Measurements from ENCODE around the genes COL4A4 and SCYGR2.

- PRO-cap: no peak
- RAMPAGE, long total RNA: no peak
Measured at GRCh38 chr2:226185094-226185814, 614.4 kb downstream of the IRS1 start.

DNA sequence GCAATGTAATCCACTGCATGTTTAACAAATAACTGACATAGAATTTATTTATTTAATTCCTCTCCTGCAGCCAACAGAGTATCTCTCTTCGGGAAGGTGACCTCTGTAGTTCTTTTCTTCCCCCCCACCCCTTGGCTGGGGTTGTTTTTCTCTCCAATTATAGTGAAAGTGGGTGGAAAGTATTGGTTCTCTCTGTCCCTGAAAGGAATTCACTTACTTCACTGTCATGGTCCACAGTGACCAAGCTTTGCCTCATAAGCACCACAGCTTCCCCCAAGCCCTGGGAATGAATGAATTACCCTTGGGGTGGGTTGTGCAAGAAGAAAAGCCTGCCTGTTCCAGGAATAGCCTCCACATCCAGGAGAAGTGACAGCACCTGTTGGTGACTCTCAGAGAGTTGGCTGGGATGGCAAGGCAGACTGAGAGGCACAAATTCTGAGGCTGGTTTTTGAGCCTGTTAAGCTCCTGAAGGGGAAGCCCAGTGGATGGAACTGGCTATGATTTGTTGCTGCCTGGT, 479.6 kb downstream of the IRS1 start:
- PRO-cap: no peak
- RAMPAGE, long total RNA: no peak

GRCh38 chr2:226478262-226478946, 321.2 kb downstream of the IRS1 start:
- PRO-cap: no peak
- RAMPAGE, long total RNA: no peak

DNA sequence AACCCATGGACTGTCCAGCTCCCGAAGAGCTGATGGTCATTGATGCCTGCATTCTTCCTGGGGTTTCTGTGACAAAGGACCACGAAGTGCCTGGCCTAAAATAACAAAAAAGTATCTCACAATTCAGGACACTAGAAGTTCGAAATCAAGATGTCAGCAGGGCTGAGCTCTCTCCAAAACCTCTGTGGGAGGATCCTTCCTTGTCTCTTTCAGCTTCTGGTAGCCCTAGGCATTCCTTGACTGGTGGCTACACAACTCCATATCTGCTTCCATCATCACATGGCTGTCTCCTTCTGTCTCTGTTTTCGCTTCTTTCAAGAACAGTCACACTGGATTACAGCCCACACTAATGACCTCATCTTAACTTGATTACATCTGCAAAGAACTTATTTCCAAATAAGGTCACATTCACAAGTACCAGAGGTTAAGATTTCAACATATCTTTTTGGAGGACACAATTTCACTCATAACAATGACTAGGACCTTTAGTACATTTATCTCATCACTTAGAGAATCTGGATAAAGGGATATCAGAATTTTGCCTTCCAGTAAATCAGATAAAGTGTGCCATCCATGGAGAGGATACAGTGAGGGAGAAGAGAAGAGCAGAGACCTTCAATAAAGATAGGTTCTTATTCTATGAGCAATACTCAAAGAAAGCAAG, 275.2 kb downstream of the IRS1 start:
- PRO-cap: no peak
- RAMPAGE, long total RNA: no peak

- PRO-cap: no peak
- RAMPAGE, long total RNA: no peak
Measured at GRCh38 chr2:226649765-226650752, 149.6 kb downstream of the IRS1 start.

- PRO-cap: no peak
- RAMPAGE, long total RNA: no peak
Measured at GRCh38 chr2:226652634-226653046, 147.0 kb downstream of the IRS1 start.

GRCh38 chr2:226763197-226763980, 36.2 kb downstream of the IRS1 start:
- PRO-cap: no peak
- RAMPAGE, long total RNA: no peak

DNA sequence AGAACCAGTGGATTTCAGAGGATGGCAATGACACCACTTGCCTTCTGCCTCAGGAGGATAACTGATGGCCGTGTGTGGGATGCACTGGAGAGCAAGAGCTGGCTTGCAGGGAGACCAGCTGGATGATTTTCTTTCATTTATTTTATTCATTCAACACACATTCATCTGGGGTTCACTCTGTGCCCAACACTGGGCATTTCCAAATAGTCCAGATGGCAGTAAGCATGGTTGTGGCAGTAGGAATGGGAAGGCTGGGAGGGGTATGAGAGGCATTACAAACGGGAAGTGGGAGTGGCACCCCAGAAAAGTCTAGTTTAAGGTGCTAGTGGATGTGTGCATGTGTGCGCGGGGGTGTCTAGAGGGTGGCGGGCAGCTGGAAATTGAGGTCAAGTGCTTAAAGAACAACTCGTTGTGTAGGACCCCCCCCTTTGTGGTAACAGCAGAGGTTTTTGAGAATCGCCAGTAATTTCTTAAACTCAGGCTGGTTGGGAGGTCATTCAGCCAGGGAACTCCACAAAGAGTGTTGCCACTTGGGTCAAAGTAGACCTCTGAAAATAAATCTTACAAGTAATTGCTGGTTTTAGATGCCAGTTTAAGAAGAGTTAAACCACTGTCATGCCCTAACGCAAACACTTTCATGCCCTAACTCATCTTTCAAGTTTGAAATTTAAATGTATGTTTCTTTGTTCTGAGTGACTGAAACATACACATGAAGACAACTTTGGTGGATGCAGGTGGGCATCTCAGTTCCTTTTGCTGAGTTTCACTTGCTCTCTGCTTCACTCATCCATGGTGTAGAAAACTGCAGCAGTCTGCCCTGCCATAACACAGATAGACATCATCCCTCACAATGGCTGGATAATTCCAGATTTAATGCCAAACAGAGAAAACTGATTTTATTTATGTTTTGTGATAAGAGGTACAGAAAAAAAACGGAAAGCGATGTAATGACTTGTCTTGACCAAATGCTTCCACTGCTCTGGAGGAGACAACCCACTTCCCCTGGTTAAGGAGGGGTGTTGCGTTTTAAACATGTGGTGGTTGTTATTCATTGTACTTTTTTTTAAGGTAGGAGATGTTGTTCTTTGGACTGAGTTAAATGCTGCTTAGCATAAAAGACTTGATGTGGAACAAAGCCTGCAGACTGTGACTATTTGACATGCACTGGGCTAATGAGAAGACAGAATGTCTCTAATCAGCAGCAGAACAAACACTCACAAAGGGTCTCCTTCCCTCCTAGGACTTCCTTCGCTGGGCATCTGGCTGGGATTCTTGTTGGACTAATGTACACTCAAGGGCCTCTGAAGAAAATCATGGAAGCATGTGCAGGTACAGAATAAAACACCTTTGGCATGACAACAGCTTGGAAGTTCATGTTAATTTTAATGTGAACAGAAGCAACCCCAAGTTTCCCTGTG, 70.2 kb downstream of the RHBDD1 start:
- PRO-cap: no peak
- RAMPAGE, long total RNA: no peak

GRCh38 chr2:226916711-226917039, 80.8 kb downstream of the RHBDD1 start:
- PRO-cap: no peak
- RAMPAGE, long total RNA: no peak

- PRO-cap: no peak
- RAMPAGE, long total RNA: no peak
Measured at GRCh38 chr2:227163821-227164866, at the start of gene COL4A4. Gene COL4A4, minus strand, starts transcription at chr2:227164205.

DNA sequence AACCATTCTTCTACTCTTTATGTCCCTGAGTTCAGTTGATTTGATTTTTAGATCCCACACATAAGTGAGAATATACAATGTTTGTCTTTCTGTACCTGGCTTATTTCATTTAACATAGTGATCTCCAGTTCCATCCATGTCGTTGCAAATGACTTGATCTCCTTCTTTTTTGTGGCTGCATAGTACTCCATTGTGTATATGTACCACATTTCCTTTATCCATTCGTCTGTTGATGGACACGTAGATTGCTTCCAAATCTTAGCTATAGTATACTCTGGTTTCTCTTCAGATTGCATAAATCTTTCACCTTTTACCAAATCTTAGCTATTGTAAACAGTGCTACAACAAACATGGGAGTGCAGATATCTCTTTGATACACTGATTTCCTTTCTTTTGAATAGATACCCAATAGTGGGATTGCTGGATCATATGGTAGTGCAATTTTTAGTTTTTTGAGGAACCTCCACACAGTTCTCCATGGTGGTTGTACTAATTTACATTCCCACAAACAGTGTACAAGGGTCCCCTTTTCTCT, 67.6 kb downstream of the COL4A3 start:
- PRO-cap: no peak
- RAMPAGE, long total RNA: no peak

DNA sequence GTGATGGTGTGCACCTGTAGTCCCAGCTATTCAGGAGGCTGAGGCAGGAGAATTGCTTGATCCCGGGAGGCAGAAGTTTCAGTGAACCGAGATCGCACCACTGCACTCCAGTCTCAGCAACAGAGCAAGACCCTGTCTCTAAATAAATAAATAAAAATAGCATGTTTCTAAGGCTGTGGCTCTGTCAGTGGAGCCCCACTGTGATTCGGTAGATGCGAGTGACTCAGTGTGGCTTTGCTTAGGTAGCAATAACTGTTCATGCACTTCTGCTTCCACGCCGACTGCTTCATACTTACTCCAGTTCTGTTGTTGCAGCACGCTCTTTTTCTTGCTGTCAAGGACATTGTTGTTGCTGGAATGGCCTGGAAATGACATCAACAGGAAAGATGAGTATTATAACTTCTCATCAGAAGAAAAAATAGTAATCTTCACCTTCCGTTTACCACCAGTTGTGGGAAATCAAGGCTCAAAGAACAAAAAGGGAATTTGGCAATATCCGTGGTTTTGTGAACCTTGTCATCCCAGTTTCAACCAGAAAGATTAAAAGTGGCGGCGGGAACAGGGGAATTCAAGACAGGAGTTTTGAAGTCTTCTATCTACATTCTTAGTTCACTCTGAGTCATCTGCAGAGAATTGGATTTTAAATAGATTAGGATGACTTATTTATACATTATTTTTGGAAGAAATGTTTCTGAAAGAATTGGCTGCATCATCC, 8.3 kb downstream of the TM4SF20 start:
- PRO-cap: no peak
- RAMPAGE, long total RNA: no peak

- PRO-cap: no peak
- RAMPAGE, long total RNA: no peak
Measured at GRCh38 chr2:227472661-227473596, 973 bp downstream of the AGFG1 start.

- PRO-cap: no peak
- RAMPAGE, long total RNA: no peak
Measured at GRCh38 chr2:227598553-227598985, at the start of gene SCYGR2. Gene SCYGR2, plus strand, starts transcription at chr2:227598893.

DNA sequence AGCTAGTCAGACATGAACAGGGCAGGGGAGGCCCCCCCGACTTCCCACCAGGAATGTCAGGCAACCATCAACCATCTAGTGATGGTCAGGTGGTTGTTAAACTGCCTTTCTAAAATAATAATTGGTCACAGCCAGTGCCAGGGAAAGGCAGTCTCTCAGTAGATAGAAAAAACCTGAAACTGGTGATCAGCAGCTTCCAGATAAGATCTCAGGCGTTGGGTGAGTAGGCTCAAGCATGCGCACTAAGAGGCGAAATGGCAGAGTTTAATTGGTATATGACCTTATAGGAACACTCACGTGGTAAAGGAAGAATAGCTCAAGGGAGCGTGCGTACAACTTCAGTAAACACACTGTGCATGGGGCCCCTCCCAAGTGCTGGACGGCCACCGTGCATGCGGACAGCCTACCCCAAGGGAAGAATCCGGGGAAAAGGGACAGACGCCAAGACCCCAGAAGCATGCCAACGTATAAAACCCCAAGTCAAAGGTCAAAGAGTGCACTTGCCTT, 32.5 kb upstream of the CCL20 start:
- PRO-cap: no peak
- RAMPAGE, long total RNA: no peak

- PRO-cap: no peak
- RAMPAGE, long total RNA: no peak
Measured at GRCh38 chr2:227848513-227849087, 22.8 kb upstream of the DAW1 start.

GRCh38 chr2:228179968-228181162, 1.1 kb downstream of the SPHKAP start:
- PRO-cap: no peak
- RAMPAGE, long total RNA: no peak

DNA sequence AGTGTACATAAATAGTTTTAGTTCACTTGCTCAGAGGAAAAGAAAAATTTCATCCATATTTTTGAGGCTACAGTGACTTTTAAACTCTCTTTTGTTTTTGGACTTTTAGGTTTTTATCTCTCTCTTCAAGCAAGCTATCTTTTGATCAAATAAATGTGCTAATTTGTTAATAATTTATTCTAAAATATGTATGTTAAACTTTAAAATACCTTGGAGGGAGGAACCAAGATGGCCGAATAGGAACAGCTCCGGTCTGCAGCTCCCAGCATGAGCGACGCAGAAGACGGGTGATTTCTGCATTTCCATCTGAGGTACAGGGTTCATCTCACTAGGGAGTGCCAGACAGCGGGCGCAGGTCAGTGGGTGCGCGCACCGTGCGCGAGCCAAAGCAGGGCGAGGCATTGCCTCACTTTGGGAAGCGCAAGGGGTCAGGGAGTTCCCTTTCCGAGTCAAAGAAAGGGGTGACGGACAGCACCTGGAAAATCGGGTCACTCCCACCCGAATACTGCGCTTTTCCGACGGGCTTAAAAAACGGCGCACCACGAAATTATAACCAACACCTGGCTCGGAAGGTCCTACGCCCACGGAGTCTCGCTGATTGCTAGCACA, 386.7 kb upstream of the SPHKAP start:
- PRO-cap: bidirectional peak, plus-strand start at position 341 of the sequence, minus-strand start at position 285 of the sequence
- RAMPAGE, long total RNA: no peak

GRCh38 chr2:229087567-229088526, 183.2 kb downstream of the PID1 start:
- PRO-cap: no peak
- RAMPAGE, long total RNA: no peak

DNA sequence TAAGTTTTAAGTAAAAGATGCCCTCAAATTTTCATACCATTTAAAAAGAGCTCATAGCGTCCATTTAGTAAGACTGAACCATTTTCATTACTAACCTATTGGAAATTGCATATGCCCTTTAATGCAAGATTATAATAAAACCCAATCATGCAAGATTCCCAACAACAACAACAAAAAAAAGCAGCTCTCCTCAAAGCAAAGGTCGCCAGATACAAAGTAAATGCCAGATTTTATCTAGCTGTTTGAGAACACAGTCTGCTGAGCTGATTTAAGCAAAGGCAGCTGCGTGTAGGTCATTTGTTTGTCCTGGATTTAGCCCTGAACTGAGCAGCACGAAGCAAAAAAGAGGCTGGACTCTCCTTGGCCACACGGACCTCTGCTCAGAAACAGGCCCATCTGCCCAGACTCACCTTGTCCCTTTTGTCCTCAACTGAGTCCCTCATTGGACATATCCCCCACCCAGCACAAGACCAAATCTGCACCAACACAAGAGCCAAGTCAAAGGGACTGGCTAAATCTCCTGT, 91.5 kb downstream of the PID1 start:
- PRO-cap: no peak
- RAMPAGE, long total RNA: no peak

Data from Karpas-422 (cell line).